Omental fat pad (tissue), 4 donors: ENCODE results near the genes STX19 and OR5H1.

- PRO-cap = no peak
- RAMPAGE, long total RNA, 4 experiments = no peak in any of the 4 experiments
Observed at GRCh38 chr3:74715074-74715426, 100.6 kb upstream of the CNTN3 start.

DNA sequence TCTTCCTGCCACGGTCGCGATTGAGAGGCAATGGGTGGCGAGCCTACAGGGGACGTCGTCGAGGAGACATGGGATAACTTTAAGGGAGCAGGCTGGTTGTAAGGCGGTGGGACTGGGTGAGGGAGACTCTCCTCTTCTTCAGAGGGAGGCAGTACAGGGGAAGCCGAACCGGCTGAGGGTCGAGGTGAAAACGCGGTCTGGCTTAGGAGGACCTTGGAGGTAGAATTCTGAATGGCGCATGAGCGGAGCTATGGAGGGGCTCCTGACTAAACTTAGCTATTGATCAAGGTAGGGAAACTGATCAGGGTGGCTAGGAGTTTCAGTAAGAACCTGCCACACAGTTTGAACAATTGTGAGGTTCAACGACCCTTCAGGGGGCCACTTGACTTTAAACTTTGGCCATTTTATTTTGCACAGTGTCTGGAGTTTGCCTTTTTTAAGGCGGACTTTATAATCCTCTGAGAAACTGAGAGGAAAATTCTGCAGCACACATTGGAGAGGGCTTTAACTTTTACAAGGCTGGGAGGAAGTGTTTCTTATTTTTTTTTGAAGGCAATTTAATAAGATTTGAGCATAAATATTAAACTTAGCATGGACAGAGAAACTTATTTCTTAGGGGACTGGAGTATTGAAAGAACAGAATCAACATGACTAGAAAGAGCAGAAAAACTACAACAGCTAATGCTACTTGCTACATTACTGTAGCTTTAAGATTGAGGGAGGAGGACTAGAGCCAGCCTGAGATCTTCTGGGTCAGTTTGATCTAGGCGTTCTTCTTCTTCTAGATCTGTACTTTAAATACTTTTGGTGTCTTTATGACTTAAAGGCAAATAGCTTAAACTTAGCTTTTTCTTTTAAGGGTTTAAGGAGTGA, 159.3 kb upstream of the FRG2C start:
- PRO-cap = no peak
- RAMPAGE, long total RNA, 4 experiments = no peak in any of the 4 experiments

DNA sequence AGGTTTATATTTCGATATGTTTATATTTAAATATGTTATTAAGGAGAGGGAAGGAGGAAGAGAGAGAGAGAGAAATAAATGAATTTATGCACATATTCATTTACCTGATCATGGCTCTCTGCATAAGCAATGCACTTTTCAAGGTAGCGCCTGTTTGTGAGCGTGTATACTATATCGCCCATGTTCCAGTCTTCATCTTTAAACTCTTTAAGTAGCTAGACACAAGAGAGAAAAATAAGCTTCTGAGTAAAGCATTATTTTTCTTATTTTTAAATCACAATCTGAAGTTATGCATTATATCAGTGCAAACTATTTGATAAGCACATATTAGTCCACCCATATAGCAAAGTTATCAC, 180.4 kb downstream of the GBE1 start:
- PRO-cap = no peak
- RAMPAGE, long total RNA, 4 experiments = no peak in any of the 4 experiments

GRCh38 chr3:81732873-81733486, 28.5 kb downstream of the GBE1 start:
- PRO-cap = no peak
- RAMPAGE, long total RNA, 4 experiments = no peak in any of the 4 experiments

DNA sequence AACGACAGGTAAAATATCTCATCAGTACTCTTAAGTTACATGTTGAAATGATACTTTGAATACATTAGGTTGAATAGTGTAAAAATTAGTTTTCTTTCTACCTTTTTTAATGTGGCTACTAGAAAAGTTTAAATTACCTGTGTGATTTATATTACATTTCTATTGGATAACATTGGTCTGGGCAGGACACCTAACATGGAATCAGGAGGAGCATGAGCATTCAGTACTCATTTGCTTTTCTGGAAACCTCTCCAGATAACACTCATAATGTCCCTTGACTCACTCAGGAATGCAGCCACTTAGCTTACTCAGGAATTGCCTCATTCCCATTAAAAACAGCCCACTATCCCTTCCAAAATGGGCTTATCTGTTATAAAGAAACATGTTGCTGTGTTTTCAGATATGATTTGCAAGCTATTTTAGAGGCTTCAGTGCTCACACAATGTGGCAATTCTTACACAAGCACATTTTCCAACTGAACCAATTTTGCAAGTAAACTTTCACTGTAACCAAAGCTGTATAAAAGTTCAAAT, 17.1 kb downstream of the GBE1 start:
- PRO-cap = no peak
- RAMPAGE, long total RNA, 4 experiments = no peak in any of the 4 experiments

DNA sequence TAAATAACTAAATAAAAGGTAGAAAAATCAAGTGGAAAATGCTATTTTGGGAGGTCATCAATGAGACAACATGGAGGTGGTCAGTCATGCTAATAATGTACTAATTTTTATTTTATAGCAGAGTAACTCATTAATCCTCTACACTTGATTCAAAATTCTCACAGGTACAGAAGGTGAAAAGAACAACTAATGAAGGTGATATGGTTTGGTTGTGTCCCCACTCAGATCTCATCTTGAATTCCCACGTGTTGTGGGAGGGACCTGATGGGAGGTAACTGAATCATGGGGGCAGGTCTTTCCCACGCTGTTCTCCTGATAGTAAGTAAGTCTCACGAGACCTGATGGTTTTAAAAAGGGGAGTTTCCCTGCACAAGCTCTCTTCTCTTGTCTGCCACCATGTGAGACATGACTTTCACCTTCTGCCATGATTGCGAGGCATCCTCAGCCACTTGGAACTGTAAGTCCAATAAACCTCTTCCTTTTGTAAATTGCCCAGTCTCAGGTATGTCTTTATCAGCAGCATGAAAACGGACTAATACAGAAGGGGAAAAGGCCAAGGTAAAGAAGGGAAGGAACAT, 2.7 kb downstream of the GBE1 start:
- PRO-cap = no peak
- RAMPAGE, long total RNA, 4 experiments = start-site peak on the plus strand in 1 of 4 experiments, centred at position 377 of the sequence, 34 reads per replicate

- PRO-cap = no peak
- RAMPAGE, long total RNA, 4 experiments = no peak in any of the 4 experiments
Observed at GRCh38 chr3:82030924-82031267, 269.5 kb upstream of the GBE1 start.

DNA sequence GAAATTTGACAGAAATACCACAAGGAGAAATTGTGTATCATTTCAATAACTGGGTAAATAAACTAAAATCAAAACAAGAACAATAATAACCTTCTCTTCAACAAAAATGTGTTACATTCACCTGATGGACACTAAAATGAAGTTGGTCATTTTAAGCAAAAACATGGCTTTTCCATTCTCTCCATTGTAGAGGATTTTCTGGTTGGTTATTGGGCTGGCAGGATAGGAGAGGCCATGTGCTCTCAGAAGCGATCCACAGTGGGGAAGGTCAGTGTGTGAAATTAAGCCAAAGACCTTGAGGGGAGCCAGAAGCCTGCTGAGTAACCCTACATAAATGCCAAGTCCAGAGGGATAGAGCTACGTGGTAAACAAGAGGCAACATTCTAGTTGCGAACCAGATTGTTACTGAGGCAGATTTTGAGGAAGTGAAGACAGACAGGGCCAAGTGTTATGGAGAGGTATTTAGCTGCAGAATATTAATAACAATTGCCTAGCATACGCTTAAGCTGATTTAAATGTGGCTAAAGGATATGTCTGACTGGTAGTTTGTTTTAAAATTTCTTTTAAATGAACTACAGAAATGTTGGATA, 592.7 kb upstream of the GBE1 start:
- PRO-cap = no peak
- RAMPAGE, long total RNA, 4 experiments = no peak in any of the 4 experiments

DNA sequence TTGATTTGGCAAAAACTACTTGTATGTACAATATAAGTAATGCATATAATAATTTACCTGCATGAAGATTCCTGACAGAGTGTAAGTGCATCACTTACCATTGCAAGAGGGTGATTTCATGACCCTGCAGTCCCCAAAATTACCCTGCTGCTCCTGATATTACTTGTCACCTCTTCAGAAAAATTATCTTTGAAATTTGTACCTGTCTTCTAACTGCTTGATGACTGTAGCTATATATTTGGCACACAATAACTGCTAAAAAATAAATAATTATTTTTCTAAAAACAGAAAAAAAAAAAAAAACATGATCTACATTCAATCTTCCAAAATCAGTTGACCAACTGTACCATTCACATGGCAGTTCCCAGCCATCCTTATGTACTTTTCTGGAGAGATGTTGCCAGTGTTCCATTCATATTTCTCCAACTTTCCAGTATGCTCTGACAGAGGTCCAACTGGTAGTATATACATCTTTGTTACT, 153.6 kb upstream of the CADM2 start:
- PRO-cap = no peak
- RAMPAGE, long total RNA, 4 experiments = no peak in any of the 4 experiments

GRCh38 chr3:84959227-84959755, 502 bp downstream of the CADM2 start:
- PRO-cap = no peak
- RAMPAGE, long total RNA, 4 experiments = no peak in any of the 4 experiments

DNA sequence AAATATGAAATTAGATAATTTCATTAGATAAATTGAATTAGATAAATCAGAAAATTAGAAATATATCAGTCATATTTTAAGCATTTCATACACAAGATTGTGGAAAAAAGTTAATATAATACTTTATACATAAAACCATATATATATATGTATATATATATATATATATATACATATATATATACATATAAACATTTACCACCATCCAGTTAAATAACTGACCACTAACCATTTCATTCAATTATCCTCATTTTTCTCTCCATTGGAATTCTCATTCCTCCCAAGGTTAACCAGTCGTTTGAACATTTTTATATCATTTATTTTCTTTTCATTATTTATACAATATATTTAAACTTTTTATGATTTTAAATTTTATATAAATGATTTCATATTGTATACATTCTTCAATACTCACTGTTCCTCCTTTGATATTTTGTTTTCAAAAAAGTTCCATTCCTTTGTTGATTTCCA, 424.6 kb downstream of the CADM2 start:
- PRO-cap = no peak
- RAMPAGE, long total RNA, 4 experiments = no peak in any of the 4 experiments

DNA sequence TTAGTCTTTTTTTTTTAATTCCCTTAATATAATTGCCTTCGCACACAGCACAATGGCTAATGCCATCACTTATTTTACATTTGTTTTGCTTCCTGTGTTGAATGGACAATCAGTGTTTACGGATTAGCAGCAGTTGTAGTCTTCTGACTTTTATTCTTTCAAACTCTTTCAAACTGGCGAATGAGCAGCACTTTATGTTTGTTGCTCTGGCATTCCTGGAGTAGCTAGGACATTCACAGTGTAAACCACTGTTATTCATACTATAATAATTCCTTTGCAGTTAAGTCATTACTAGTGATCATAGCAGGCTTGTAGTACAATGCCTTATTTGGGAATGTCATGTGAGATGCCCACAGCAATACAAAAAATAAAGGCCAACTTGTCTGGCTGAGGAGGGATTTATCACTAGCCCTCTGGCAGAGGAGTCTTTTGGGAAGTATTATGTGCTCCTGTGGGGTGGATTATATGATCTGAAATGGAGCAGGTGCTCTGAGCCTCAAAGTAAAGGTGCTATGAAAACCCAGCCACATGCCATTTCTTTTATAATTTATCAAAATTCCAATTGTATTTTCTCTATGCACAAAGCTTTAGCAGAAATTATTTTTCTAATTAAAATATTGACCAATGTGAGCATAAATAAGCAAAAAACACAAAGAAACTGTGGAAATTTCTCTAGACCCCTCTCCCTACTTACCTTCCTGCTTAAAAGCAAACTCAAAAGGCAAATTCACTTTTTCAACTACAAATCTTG, 197.1 kb downstream of the VGLL3 start:
- PRO-cap = no peak
- RAMPAGE, long total RNA, 4 experiments = no peak in any of the 4 experiments

GRCh38 chr3:86987077-86987833, 3.7 kb downstream of the VGLL3 start:
- PRO-cap = no peak
- RAMPAGE, long total RNA, 4 experiments = no peak in any of the 4 experiments

DNA sequence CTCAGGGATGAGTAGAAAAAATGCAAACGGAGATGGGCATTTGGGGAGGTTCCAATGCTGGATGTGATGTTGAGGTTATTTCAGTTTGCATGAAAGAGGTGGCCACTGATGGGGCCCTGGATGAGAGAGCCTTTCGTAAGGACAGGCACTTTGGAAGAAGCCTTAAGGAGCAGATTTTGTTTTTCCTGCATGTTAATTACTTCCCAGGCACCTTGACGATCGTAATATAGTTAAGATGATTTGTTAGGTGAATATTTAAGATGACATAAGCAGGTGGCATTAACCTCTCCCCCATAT, 1.1 kb downstream of the HTR1F start:
- PRO-cap = no peak
- RAMPAGE, long total RNA, 4 experiments = no peak in any of the 4 experiments

- PRO-cap = no peak
- RAMPAGE, long total RNA, 4 experiments = no peak in any of the 4 experiments
Observed at GRCh38 chr3:88150701-88151234, 1.0 kb downstream of the C3orf38 start.

- PRO-cap = no peak
- RAMPAGE, long total RNA, 4 experiments = no peak in any of the 4 experiments
Observed at GRCh38 chr3:94028241-94029049, at the start of gene STX19. Gene STX19 (minus strand): TSS chr3:94028597.

DNA sequence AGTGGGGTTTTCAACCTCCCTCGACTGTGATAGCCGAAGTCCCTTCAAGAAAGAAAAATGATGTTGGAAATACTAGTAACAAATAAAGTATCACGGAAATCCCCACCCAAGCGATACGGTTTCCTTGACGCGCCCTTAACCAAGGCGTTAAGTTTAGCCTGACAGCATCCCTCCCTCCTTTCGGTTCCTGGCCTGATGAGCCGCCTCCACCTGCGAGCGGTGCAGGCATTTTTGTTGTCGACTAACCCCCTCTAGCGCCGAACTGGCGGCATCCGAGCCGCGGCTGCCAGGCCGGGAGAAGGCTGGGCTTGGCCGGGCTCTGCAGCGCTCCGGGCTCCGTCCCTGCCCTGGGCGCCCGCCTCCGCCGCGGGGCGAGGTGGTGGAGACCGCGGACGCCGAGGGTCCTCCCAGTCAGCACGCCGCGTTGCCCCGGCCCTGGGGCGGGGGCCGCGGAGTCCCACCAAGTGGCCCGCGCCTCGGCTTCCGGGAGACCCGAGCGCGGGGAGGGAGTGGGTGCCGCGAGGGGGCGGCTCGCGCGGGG, 1.3 kb upstream of the EPHA6 start:
- PRO-cap = no peak
- RAMPAGE, long total RNA, 4 experiments = no peak in any of the 4 experiments

GRCh38 chr3:97821310-97821728, 492 bp upstream of the CRYBG3 start:
- PRO-cap = no peak
- RAMPAGE, long total RNA, 4 experiments = no peak in any of the 4 experiments

GRCh38 chr3:98130424-98130795, at the start of gene OR5H1:
Gene OR5H1 (plus strand): TSS chr3:98130721.
- PRO-cap = no peak
- RAMPAGE, long total RNA, 4 experiments = no peak in any of the 4 experiments

GRCh38 chr3:98299468-98299669, 17.1 kb downstream of the OR5H2 start:
- PRO-cap = no peak
- RAMPAGE, long total RNA, 4 experiments = no peak in any of the 4 experiments